Fibroblast of villous mesenchyme (primary cell): ENCODE measurements around a stretch of chr18.

DNA sequence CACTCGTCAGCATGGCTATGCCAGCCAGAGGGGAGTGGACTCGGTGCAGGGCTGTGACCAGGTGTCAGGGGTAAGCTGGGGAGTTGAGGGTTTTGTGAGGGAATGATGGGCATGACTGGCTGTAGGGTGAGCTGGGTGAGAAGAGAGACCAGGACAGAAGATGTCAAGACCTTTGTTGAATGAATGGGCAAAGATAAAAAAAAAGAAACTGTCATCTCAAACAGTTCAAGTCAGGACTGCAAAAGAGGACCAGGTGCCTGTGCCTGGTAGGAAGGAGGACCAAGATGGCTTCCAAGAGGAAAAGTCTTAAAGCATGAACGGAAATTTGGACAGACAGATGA, 397.4 kb upstream of the RAB12 start:
- CAGE, long polyA plus RNA = no peak

- CAGE, long polyA plus RNA = no peak
Measured at GRCh38 chr18:8603763-8604068, 5.5 kb upstream of the RAB12 start.

GRCh38 chr18:8614973-8615214, 5.7 kb downstream of the RAB12 start:
- CAGE, long polyA plus RNA = no peak

DNA sequence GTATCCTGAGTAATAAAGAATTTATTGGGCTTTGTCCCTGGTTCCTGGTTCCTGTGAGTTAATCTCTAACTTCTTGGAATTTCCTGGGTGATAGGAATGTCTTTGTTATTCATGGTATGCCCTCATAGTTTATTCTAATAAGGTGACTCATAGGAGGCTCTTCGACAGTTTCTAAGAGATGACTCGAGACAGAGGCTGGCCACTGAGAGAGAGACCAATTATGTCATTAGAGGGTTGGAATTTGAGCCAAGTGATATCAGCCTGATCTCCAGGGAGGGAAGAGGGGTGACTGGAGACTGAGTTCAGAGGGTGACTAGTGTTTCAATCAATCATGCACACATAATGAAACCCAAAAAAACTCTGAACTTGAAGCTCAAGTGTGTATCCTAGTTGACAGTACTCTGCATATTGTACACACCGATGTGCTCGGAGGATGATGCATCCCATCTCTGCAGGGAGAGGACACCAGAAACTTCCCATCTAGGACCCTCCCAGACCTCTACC, 185.6 kb downstream of the MTCL1 start:
- CAGE, long polyA plus RNA = no peak

- CAGE, long polyA plus RNA = no peak
Measured at GRCh38 chr18:8913733-8914553, 188.6 kb upstream of the NDUFV2 start.

DNA sequence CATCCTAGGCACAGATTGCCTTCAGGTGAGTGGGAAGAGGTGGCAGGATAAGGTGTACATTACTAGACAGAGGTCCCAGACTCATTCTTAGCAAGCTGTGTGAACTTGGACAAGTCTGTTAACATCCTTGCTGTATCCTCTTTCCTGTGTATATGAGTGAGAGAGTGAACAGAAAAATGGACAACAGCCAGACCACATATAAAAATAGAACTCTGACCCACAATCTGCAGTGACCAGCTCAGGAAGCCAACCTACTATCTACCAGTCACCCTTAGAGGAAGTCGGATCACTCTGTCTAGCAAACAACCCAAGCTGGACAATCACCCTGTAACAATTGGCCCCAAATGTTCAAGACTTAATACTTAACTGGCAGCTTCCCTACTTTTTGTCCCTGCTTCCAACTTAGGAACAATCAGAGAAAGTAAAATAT, 158.6 kb upstream of the NDUFV2 start:
- CAGE, long polyA plus RNA = no peak

DNA sequence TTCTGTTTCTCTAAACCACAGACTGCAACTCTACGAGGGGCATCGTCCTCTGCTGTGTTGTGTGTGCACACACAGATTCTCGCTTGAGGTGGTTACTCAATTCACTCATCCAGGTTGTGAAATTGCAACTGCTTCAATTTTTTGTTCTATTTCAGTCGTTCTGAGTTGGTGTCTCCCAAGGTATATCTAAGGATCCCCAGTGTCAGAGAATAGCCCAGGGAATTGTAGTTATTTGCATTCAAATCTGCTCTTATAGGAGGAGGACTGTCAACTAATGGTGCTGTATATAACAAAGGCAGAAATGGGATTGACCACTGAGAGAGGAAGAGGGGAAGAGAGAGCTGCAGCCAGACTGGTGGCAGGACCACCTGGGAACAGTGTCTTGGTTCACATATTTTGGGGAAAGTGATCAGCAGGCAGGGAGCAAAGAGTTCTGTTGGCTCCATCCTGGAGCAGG, 113.3 kb upstream of the NDUFV2 start:
- CAGE, long polyA plus RNA = no peak

DNA sequence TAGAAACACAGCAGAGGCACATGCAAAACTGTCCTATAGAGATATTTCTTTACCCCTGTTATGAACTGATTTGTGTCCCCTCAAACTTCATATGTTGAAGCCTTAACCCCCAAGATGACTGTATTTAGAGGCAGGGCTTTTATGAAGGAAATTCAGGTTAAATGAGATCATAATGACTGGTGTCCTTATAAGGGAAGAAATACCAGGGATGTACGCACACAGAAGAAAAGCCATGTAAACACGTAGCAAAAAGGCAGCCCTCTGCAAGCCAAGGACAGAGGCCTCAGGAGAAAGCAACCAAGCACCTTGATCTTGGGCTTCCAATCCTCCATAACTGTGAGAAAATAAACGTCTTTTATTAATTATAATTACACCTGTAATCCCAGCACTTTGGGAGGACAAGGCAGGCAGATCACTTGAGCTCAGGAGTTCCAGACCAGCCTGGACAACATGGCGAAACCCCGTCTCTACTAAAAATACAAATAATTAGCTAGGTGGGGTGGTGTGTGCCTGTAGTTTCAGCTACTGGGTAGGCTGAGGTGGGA, 101.2 kb upstream of the NDUFV2 start:
- CAGE, long polyA plus RNA = no peak

DNA sequence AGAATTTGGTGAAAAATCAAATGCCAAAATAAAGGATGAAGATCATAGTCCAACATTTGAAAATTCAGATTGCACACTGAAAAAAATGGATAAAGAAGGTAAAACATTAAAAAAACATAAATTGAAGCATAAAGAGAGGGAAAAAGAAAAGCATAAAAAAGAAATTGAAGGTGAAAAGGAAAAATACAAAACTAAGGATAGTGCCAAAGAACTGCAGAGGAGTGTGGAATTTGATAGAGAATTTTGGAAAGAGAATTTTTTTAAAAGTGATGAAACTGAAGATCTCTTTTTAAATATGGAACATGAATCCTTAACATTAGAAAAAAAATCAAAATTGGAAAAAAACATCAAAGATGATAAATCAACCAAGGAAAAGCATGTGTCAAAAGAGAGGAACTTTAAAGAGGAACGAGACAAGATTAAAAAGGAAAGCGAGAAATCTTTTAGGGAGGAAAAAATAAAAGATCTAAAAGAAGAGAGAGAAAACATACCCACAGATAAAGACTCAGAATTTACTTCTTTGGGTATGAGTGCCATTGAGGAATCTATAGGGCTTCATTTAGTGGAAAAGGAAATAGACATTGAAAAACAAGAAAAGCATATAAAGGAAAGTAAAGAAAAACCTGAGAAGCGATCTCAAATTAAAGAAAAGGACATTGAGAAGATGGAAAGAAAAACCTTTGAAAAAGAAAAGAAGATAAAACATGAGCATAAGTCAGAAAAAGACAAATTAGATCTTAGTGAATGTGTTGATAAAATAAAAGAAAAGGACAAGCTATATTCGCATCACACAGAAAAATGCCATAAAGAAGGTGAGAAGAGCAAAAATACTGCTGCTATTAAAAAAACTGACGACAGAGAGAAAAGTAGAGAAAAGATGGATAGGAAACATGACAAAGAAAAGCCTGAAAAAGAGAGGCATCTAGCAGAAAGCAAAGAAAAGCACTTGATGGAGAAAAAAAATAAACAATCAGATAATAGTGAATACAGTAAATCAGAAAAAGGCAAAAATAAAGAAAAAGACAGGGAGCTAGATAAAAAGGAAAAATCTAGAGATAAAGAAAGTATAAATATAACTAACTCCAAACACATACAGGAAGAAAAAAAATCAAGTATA, 79.1 kb upstream of the TWSG1 start:
- CAGE, long polyA plus RNA = no peak

- CAGE, long polyA plus RNA = no peak
Measured at GRCh38 chr18:9476069-9476742, 893 bp downstream of the RALBP1 start.

DNA sequence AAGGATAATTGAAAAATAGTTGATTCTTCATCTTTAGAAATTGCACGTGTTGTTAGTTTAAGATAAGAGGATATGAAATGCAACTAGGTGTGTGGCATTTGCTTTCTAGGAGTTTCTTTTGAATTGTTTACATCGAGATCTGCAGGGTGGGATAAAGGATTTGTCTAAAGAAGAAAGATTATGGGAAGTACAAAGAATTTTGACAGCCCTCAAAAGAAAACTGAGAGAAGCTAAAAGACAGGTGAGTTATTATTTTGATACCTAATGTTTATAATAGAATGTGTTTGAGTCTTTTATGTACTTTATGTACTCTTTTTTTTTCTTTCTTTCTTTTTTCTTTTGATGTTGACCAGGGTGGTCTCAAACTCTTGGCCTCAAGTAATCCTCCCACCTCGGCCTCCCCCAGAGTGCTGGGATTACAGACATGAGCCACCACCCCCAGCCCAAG, 50.3 kb downstream of the RALBP1 start:
- CAGE, long polyA plus RNA = no peak

DNA sequence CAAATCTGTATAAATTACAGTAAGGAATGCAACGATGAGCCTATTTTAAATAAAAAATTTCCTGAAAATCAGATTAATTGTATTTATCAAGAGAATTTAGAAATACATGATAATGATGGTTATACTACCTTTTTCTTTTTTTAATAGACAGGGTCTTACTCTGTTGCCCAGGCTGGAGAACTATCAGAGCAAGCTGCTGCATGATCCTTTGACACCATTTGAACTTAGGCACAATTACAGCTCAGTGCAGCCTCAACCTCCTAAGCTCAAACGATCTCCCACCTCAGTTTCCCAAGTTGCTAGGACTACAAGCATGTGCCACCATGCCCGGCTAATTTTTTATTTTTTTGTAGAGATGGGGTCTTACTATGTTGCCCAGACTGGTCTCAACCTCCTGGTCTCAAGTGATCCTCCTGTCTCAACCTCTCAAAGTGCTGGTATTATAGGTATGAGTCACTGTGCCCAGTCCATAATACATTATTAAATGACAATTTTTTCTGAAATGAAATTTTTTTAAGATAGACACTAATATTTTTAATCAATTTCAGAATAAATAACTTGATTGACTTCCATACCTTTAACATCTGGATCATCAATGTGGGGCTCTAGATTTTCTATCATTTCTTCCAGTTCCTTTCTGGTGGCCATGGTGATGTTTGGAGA, 44.6 kb downstream of the PPP4R1 start:
- CAGE, long polyA plus RNA = no peak

DNA sequence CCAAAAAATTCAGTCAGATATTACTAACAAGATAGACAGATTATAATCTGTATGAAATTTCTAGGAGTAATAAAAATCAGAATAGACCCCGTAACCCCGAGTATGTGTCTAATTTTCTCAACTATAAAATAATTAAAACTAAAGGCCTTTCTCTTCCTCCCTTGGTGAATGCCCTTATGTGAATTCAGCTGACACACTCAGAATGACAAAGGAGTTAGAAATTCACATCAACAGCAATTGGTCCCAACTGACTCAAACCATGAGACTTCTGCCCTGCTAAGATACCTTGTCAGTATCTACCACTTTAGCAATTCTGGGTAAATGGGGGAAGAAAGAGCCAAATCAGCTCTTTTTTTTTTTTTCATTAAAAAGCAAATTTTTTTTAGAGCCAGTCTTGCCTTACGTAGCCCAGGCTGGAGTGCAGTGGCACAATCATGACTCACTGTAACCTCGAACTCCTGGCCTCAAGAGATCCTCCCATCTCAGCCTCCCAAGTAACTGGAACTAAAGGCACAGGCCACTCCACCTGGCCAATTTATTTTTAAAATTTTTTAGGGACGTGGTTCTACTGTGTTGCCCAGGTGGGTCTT, 1.6 kb upstream of the PPP4R1 start:
- CAGE, long polyA plus RNA = no peak

- CAGE, long polyA plus RNA = no peak
Measured at GRCh38 chr18:9716887-9717683, 9.0 kb downstream of the RAB31 start.

DNA sequence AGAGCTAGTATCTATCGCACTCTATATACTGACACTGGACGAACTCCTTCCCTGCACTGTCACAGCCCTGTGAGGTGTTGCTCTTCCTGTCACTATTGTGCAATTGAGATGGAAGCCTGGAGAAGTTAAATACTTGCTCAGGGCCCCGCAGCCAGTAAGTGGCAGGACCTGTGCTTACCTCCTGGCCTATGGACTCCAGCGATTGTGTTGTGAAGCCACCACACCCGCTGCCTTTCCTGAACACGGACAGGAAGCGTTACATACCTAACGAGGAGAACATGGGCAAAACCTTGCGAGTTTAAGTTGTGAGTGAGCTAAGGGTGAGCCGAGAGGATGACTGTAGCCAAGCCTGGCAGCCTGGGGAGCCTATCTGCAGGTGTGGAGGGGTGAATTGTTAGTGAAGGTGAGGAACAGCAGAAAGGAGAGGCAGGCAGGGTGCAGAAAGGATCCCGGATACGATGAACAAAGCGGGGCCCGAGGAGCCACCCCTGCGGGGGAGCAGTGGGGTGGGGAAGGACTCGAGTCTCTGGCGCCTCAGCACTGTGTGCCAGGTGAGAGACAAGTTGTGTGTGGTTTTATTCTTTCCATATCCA, 26.2 kb downstream of the RAB31 start:
- CAGE, long polyA plus RNA = no peak

GRCh38 chr18:9854820-9856239, 30.4 kb upstream of the TXNDC2 start:
- CAGE, long polyA plus RNA = no peak

GRCh38 chr18:9954666-9955926, 41.3 kb downstream of the VAPA start:
- CAGE, long polyA plus RNA = no peak

DNA sequence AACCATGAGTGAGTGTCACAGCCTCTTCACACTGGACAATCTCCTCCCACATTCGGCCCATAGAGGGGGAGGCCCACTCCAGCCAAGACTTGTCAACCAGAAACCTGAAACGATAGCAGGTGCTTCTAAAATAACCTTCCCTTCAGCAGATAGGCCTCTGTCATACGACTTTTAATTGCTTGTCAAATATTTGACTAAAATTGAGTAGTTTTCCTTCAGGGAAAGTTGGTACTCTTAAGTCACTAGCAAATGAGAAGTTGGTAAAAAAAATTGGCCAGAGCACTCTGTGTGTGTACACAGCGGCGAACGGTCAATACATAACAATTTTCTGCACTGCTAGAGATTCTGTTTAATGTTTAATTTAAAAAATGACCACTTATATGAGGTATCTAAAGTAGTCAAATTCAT, 110.2 kb downstream of the VAPA start:
- CAGE, long polyA plus RNA = no peak

DNA sequence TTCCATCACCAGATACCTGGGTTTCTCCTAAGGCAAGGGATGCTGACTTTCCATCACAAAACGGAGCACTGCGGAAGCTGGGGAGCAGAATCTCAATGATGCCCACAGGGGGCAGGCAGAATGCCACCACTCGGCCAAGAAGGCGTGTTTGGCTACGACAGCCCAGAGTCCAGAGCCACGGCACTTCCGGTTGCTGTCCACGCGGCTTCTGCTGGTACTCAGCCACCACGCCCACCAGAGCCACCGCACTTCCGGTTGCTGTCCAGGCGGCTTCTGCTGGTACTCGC, 40.3 kb upstream of the APCDD1 start:
- CAGE, long polyA plus RNA = no peak

- CAGE, long polyA plus RNA = no peak
Measured at GRCh38 chr18:10514067-10514633, 11.7 kb upstream of the NAPG start.